Right ventricle myocardium (tissue), 1 donor: ENCODE results near the genes LARP1 and MED7.

DNA sequence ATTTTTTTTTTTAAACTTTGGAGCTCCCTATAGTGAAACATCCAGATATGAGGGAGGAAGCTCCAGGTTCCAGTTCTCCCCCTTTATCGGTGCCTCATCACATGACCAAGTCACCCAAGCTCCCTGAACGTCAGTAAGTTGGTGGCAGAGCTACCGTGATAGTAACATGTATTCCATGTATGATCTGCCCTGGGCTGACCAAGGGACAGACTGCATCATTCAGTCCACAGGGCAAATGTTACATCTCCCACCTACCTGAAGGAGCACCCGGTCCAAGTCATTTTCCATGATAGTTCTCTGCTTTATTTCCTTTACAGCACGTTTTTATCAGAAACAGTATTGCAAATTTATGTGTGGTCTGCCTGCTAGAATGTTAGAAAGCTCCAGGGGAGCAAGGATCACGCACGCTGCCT is 25.9 kb downstream of the SPARC start:
- PRO-cap, 2 experiments: peak in 1 of 2 experiments; most common minus-strand start position 137 of the sequence (in 1)

- PRO-cap, 2 experiments: no peak in any of the 2 experiments
Measured at GRCh38 chr5:151772938-151773213, 1.1 kb downstream of the G3BP1 start.

GRCh38 chr5:151773574-151773894 is 1.8 kb downstream of the G3BP1 start:
- PRO-cap, 2 experiments: no peak in any of the 2 experiments

DNA sequence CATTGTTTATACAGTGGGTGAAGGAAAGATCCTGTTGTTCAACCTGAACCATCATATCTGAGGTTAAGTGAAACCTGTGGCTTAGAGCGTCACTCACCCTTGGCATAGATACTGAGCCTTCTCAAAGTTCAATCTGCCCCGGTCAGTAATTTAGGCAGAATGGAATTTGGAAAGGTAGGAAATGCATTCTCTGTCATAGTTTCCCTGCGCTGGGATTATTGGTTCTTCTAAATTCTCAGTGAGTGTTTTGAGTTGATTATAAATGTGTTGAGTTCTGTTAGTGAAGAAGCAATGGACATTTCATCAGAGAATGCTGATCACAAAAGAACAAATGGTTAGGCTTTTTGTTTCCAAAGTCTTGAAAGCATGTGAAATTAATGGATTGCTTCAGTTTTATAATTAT is 456.3 kb upstream of the NMUR2 start:
- PRO-cap, 2 experiments: no peak in any of the 2 experiments

- PRO-cap, 2 experiments: no peak in any of the 2 experiments
Measured at GRCh38 chr5:154296613-154297157, 106.2 kb downstream of the GALNT10 start.

GRCh38 chr5:154395428-154396292 is 50.1 kb upstream of the SAP30L start:
- PRO-cap, 2 experiments: no peak in any of the 2 experiments

- PRO-cap, 2 experiments: peak in 2 of 2 experiments; most common plus-strand start chr5:154755381 (in 2); most common minus-strand start chr5:154755648 (in 1)
Measured at GRCh38 chr5:154755273-154755990, at the start of gene LARP1. Gene LARP1, plus strand, starts transcription at chr5:154755377.

DNA sequence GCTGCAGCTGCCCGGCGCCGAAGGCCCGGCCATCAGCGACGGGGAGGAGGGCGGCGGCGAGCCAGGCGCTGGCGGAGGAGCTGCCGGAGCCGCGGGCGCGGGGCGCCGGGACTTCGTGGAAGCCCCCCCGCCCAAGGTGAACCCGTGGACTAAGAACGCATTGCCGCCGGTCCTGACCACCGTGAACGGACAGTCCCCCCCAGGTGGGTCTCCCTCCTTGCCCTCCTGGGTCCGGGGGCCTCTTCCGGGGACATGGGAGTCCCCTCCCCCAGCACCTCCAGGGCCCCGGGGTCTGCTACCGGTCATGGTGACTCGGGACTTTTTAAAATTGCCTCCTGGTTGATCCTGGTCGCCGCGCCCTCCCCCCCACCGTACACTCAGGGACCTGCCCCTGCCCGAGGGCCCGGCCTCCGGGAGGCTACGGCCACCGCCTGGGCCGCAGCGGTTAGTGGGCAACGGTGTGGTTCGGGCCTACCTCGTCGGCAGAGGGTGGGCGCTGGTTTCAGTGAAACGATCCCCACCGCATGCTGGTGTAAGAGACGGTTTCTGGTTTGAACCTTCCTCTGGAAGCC is 900 bp downstream of the LARP1 start:
- PRO-cap, 2 experiments: peak in 1 of 2 experiments; most common plus-strand start position 35 of the sequence (in 1)

GRCh38 chr5:154769106-154770083 is 14.2 kb downstream of the LARP1 start:
- PRO-cap, 2 experiments: no peak in any of the 2 experiments

GRCh38 chr5:154793814-154794396 is 38.7 kb downstream of the LARP1 start:
- PRO-cap, 2 experiments: no peak in any of the 2 experiments

DNA sequence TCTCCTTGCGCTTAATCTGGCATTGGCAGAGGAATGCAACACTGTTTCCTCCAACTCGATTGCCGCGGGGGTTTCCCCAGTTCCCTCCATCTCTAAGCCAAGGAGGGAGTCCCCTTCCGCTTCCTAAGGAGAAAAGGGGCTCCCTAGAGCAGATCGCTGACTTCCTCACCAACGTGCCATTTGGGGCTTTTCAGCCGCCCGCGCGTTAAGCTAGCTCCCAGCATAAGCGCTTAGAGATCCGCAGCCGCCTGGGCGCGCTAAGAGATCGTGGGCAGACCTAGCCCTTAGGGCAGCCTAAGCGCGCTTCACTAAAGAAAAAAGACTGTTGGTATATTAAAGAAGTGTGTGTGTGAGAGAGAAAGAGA is 597.9 kb upstream of the SGCD start:
- PRO-cap, 2 experiments: peak in 2 of 2 experiments; most common plus-strand start position 260 of the sequence (in 2); most common minus-strand start position 182 of the sequence (in 2)

DNA sequence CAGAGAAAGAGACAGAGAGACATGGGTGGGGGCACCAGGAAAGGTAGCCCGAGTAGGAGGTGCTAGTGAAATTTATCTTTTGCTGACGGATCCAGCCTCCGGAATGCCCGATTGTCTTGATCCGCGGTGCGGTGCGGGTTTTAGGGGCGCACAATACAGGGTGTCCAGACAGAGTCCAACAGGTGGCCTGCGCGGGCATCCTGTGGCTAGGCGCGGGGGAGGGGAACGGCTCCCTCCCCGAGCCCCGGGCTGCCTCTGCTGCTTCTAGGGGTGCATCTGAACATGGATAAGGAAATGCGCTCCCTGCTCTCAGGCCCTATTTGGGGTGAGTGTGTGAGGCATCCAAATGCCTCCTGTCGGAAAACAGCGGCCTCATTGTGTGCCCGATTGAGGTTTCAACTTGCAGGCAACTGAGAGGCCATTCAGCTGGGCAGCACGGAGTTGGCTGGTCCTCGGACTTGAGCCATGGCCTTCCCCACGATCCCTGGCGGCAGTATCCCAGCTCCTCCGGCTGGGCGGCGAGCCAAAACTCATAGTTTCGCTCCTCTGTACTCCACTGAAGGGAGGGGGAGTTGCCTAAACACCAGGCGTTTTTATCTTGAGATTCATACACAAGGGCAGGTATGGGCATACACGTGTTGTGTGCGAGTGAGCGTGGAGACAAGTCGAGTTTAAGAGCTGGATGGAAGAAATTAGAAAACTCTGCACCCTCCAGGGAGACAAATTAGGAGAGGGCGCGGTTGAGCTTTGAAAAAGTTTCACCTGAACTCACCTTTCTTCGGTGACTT is 597.3 kb upstream of the SGCD start:
- PRO-cap, 2 experiments: peak in 2 of 2 experiments; most common plus-strand start position 608 of the sequence (in 2); most common minus-strand start position 460 of the sequence (in 2)

DNA sequence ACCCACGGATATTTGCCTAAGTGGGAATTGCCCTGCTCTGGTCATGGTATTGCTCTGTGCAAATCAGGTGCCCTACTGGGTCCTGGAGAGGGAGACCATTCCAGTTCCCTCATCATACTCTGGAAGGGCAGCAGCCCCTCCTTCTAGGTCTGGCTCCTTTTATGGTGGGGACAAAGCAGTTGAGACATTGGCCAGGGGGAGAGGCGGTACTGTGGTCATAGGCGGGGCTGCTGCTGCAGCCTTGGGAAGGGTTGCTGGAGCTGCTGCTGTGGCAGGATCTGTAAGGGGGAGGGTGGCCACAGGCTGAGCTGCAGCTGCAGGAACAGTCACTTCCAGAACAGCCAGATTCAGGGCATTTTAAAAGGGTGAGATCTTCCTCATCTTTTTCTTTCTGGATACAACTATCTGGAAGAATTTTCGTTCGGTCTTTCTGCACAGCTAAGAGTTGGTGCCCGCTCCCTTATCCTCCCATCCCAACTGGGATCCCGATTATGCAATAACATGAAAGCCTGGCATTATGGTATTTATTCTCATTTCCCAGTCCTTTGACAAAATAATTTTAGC is 232.9 kb upstream of the SGCD start:
- PRO-cap, 2 experiments: no peak in any of the 2 experiments

DNA sequence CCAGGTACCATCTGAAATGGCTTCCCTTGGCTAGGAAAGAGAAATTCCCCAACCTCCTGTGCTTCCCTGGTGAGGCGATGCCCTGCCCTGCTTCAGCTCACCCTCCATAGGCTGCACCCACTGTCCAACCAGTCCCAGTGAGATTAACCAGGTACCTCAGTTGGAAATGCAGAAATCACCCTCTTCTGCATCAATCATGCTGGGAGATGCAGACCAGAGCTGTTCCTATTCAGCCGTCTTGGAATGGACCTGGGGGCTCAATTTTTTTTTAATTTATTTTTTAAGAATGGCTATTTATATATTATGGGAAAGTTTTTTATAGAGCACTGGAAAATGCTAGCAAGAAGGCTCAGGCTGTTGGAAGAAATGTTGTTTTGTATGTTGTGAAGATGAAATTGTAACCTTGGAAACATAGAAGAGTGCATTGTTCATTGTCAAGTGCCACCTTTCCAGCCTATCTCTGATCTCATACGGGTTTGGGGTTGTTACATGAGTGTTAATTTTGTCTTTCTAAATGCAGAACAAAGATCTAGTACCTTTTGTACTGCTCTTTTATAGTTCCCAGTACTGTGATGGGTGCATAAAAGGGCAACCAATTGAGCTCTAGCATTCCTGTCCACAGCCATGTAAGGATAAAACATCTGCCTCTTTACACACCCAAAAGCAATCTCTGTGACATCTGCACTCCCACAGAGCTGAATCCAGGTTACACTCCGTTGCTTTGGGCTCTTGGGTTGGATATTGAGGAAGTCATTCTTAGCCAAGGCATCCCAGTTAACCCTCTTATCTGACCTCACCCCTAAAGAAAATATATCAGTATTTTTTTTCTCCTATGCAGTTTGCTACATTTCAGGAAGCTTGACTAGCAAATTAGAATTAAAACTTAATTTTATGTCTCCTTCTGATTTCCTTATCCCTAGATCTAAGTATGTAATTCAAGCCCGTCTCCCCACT is 255.1 kb downstream of the SGCD start:
- PRO-cap, 2 experiments: no peak in any of the 2 experiments

GRCh38 chr5:157049664-157049998 is 9.3 kb downstream of the HAVCR1 start:
- PRO-cap, 2 experiments: no peak in any of the 2 experiments

- PRO-cap, 2 experiments: no peak in any of the 2 experiments
Measured at GRCh38 chr5:157101604-157102086, 7.2 kb downstream of the HAVCR2 start.

DNA sequence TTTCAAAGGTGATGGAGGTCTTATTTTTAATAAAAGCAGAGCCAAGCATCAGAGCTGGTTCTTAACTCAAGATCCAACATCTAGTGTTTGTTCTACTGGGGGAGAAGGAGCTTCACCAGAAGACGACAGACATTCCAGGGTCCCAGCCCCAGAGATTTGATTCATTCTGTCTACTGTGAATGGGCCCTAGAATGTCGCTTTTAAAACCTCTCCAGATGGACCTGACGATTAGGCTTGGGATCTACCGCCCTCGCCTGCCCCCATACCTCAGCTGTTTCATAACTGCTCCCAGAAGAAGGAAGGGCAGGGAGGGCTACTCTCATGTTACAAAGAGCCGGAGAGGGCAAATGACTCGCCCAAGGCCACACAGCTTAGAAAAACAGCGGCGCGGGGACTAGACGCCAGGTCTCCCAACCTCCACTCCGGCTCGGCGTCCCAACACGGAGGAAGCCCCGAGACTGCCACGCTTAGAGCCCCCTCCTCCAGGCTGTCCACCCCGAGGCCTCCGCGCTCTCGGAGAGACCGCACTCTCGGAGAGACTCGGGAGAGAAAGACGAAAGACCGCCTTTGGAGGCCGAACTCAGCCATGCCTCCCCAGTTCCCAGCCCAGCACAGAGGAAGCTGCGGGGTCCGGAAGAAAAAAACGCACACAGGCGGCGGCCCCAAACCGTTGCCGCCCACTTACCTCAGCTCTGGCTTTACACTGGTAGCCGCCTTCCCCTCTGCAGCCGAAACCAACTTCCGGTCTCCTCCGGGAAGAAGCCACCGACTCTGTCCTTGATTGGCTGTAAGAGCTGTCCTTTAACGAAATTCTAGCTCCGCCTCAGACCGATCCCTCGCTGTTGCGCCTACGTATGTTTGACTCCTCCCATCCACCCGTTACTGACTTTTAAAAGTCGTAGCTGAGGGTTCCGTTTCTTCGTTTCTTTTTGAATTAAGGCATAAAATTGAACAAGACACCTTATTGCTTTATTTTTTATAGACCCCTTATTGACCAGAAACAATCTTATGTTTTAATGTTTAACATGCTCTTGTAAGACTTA is at the start of gene MED7:
Gene MED7 (minus strand): TSS at position 731 of the 1,043 bp plus-strand sequence.
- PRO-cap, 2 experiments: peak in 2 of 2 experiments; most common plus-strand start position 882 of the sequence (in 2); most common minus-strand start position 694 of the sequence (in 2)

DNA sequence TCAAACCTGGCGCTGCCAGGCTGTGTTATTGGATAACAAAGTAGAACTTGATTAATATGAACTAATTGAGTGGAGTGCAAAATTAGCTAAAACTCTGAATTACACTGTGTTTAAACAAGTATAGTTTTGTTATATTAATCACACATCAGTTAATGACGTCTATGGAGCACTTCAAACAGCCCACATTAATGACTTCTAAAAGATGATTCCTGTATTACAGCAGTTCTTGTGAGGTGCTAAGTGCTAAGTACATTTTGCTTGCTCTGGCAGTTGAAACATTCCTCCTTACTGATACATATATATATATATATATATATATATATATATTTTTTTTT is 32.3 kb upstream of the CYFIP2 start:
- PRO-cap, 2 experiments: no peak in any of the 2 experiments

GRCh38 chr5:157249065-157249539 is 16.8 kb upstream of the CYFIP2 start:
- PRO-cap, 2 experiments: no peak in any of the 2 experiments

DNA sequence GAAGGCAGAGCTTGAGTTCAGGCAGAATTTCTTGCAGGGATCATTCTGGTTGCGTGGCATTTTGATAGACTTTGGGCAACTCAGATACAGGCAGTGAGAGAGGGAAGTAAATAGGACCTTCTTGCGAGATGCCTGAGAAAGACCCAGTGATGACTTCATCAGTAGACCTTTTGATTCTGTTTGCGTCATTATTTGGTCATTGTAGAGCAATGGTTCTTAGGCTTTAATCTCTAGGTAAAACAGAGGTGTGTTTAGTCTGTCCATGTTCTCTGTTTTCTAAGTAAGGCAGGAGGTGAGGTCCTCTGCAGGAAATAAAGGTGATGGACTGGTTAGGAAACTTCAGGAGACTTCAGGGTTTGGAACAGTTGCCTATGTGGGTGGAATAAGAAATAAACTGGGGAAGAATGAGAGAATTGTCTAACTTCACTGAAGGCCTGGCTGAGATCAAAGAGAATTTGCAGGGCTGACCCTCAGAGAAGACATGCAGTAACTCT is 4.1 kb downstream of the CYFIP2 start:
- PRO-cap, 2 experiments: no peak in any of the 2 experiments